Islet of Langerhans (tissue), 1 donor: ENCODE results near the genes GSTCD and NPNT.

GRCh38 chr4:102546003-102546932, 45.1 kb downstream of the NFKB1 start:
- RRBS: no CpG with 5 or more reads among the region's 3 CpGs

- RRBS: 100% methylated on average over 1 of the region's 8 CpGs
Measured at GRCh38 chr4:102584488-102585221, 83.5 kb downstream of the NFKB1 start.

GRCh38 chr4:102614702-102615585, 113.8 kb downstream of the NFKB1 start:
- RRBS: no CpG with 5 or more reads among the region's 18 CpGs

- RRBS: no CpG with 5 or more reads among the region's 4 CpGs
Measured at GRCh38 chr4:102757398-102758427, 3.1 kb downstream of the MANBA start.

DNA sequence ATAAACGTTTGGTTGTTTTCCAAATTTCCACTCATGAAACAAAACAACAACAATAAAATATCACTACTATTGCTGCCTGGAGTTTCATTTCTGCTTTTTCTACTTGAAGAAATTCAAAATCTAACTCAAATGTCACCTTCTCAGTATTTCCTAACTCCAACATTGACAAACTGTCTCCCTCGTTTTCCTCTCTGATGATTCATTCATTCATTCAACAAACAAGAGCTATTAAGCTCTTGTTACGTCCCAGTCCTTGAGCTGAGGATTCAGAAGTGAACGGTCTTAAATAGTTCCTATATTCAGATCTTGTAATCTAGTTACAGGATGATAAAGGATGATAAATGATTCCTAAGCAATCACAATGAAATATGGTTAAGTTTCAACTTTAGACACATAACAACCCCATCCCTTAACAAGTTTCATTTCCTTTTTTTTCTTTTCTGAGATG, 1.8 kb downstream of the SLC9B2 start:
- RRBS: no CpG with 5 or more reads among the region's 4 CpGs

- RRBS: no CpG with 5 or more reads among the region's 3 CpGs
Measured at GRCh38 chr4:103099170-103099429, 534 bp downstream of the BDH2 start.

- RRBS: no CpG with 5 or more reads among the region's 92 CpGs
Measured at GRCh38 chr4:104490747-104491912, 3.6 kb downstream of the CXXC4 start.

DNA sequence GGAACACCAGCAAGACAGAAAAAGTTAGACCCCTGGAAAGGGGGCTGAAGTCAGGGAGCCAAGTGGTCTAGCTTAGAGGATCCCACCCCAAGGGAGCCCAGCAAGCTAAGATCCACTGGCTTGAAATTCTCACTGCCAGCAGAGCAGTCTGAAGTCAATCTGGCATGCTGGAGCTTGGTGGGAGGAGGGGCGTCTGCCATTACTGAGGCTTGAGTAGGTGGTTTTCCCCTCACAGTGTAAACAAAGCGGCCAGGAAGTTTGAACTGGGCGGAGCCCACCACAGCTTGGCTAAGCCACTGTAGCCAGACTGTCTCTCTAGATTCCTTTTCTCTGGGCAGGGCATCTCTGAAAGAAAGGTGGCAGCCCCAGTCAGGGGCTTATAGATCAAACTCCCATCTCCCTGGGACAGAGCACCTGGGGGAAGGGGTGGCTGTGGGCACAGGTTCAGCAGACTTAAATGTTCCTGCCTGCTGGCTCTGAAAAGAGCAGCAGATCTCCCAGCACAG, 215.9 kb upstream of the TET2 start:
- RRBS: no CpG with 5 or more reads among the region's 3 CpGs

DNA sequence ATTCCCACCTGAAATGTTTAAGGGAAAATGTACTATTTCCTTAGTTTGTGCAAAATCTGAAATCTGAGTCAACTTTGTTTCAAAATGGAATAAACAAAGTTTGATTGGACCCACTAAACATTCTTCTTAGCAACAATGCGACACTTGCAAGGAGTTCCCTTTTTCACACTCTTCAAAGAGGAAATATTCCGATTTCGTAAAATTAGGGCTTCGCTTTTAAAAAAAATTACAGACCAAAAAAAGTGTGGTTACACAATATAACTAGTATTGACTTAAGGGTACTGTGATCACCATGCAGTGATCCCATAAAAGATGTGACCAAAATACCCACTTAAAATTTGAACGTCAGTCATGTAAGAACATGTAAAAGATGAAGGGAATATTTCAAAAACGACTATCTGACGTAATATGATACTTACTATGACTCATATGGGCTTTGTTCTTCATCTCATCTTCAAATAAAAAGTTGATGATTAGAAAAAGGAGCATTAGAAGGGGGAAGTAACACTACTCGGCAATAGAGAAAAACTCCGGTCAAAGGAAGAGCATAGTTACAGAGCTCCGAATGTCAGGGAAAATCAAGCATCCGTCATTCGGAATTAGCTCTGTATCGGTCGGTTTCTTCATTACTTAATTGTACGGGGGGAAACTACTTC, 1.5 kb upstream of the TET2 start:
- RRBS: no CpG with 5 or more reads among the region's 15 CpGs

- RRBS: no CpG with 5 or more reads among the region's 6 CpGs
Measured at GRCh38 chr4:105174220-105175074, 27.8 kb downstream of the TET2 start.

GRCh38 chr4:105553751-105554116, 1.3 kb downstream of the ARHGEF38 start:
- RRBS: no CpG with 5 or more reads among the region's 3 CpGs

GRCh38 chr4:105708577-105709388, at the start of gene GSTCD:
Gene GSTCD (plus strand): TSS chr4:105708784.
- RRBS: 6% methylated on average over 5 of the region's 58 CpGs

DNA sequence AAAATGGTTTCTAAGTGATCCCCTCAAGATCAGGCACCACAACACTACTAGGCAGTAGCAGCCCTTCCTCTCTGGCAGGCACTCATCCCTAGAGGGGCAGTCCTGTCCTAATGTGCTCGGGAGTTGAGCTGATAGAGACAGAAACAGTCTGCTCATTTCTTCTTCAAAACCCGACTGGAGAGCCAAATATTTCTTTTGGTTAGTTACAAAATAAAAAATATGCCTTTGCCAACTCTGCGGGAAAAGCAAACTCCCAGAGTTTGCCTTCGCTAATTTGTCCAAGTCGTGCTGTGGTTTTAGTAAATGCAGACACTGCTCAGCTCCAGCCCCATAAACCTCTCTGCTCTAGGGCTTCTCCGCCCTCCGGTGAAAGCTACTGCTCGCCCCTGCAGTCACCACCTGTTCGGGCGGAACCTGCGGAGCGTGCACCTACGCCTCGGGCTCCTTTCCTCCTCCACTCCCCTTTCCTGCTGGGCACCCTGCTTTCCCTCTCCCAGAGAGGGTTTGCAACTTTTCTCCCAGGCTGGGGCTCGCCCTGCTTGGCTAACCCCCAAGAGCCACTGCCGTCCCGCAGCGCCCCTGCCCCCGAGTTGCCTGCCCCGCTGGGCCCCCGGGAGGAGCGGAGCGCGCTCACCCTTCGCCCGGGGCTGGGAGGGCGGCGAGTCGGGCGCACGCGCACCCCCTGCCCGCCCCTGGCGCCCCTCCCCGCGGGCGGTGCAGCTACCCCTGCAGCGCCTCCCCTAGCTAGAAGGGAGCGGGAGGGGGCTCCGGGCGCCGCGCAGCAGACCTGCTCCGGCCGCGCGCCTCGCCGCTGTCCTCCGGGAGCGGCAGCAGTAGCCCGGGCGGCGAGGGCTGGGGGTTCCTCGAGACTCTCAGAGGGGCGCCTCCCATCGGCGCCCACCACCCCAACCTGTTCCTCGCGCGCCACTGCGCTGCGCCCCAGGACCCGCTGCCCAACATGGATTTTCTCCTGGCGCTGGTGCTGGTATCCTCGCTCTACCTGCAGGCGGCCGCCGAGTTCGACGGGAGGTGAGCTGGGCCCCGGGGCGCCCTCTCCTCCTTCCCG, at the start of gene NPNT:
NPNT (plus strand) TSS at position 777 of the 1,066 bp plus-strand sequence.
- RRBS: no CpG with 5 or more reads among the region's 74 CpGs

DNA sequence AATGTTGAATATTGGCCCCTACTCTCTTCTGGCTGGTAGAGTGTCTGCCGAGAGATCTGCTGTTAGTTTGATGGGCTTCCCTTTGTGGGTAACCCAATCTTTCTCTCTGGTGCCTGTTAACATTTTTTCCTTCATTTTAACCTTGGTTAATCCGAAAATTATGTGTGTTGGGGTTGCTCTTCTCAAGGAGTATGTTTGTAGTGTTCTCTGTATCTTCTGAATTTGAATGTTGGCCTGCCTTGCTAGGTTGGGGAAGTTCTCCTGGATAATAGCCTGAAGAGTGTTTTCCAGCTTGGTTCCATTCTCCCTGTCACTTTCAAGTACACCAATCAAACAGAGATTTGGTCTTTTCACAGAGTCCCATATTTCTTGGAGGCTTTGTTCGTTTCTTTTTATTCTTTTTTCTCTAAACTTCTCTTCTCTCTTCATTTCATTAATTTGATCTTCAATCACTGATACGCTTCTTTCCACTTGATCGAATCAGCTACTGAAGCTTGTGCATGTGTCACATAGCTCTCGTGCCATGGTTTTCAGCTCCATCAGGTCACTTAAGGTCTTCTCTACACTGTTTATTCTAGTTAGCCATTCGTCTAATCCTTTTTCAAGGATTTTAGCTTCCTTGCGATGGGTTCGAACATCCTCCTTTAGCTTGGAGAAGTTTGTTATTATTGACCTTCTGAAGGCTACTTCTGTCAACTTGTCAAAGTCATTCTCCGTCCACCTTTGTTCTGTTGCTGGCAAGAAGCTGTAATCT, 177.3 kb downstream of the NPNT start:
- RRBS: no CpG with 5 or more reads among the region's 10 CpGs

- RRBS: 12% methylated on average over 3 of the region's 32 CpGs
Measured at GRCh38 chr4:107034094-107034657, 1.9 kb downstream of the DKK2 start.

- RRBS: no CpG with 5 or more reads among the region's 5 CpGs
Measured at GRCh38 chr4:107824188-107824377, 649 bp upstream of the SGMS2 start.

- RRBS: no CpG with 5 or more reads among the region's 3 CpGs
Measured at GRCh38 chr4:107868691-107869511, 44.2 kb downstream of the SGMS2 start.

GRCh38 chr4:107991557-107992042, 1.9 kb downstream of the HADH start:
- RRBS: no CpG with 5 or more reads among the region's 2 CpGs